Osteocyte (in vitro differentiated cells): ENCODE results near the genes CACNA2D3, ERC2, SPATA12 and ARF4.

- PRO-cap = no peak
These were observed 88.6 kb upstream of the CACNA2D3 start for GRCh38 chr3:54033634-54034303.

- PRO-cap = no peak
These were observed at the start of gene CACNA2D3 for GRCh38 chr3:54122525-54122899. TSS of gene CACNA2D3 (plus strand) at chr3:54122552.

- PRO-cap = no peak
These were observed 327.2 kb downstream of the LRTM1 start for GRCh38 chr3:54600582-54601157.

DNA sequence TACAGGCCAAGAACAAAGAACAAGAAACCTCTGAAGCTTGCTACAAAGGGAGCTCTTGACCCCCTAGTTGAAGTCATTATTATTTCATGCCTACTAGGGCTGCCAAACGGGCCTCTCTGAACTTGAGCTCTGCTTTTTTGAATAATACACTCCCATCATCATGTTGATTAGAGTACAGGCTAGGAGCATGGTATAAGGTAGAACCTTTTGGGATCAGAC, 238.3 kb upstream of the LRTM1 start:
- PRO-cap = no peak

DNA sequence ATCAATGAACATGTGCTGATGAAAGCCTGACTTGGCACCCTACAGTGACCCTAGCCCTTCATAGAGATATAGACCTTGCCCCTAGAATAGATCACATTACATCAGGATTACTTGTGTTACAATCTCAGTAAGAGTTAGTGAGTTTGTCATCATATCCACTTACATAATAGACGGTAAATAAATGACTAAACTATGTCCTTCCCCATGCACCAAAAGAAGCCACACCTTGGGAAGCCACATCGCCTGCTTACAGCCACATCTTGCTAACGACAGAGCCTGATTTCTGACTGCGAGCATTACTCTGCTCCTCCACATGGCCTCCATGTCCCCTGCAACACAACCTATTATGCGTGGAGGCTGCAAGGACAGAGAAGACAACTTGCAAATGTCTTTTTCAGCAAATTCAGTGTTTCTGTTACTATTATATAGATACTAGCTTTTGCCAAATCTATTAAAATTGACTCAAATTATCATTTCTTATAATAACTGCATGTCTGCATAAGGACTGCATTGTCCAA, 110.7 kb upstream of the WNT5A start:
- PRO-cap = no peak

DNA sequence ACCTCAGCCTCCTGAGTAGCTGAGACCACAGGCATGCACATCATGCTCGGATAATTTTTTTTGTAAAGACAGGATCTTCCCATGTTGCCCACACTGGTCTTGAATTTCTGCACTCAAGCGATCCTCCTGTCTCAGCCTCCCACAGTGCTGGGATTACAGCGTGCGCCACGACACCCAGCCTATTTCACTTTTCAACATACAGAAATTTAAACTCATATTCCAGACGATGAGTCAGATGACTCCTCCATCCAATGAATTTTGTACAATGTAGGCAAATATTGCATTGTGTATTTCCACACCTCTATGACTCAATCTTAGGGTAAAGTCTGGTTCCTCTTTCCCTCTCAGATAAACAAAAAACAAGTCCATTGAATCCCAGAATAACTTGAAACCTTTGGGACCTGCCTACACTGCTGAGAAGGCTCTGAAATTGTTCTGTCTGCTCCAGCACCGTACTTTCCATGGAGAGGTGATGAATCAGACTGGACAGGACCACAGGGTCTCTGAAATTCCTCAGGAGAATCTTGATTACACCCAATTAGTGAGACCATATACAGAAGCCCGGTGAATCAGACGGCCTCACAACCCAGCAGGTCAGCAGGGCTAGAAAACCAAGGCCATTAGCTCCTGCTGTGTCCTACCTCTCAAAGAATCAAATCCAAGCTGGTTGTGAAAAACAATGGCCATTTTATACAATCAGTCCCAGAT, 112.7 kb downstream of the ERC2 start:
- PRO-cap = no peak

GRCh38 chr3:56468044-56468914, at the start of gene ERC2:
TSS of gene ERC2 (minus strand) at chr3:56468467.
- PRO-cap = no peak

DNA sequence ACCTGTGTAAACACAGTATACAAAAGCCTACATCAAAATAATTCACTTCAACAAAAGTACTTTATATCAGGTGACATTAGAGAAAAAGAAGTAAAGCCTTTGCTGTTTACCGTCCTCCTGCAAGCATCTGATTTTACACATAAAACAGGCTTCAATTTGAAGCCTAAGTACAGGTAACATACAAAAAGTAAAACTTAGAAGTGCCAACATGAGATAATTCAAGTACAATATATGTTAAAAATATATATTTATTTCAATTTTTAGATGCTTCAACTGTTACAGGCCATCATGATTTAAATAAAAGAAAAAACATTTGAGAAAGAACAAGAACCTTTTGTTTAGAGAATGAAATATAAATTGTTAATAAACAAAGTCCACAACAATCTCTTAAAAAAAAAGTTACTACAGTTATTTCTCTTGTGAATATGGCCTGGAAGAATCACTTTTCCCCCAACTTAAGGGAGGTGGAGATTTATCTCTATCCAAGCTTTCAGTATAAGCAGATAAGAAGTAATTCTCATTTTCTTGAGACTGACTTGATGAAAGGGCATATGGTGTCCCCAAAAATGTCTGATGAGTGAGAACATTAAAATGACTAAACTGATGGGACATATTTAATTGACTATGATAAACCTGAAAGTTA, 60.3 kb downstream of the TASOR start:
- PRO-cap = no peak

- PRO-cap = no peak
These were observed 5.8 kb downstream of the ARHGEF3 start for GRCh38 chr3:56795669-56796625.

DNA sequence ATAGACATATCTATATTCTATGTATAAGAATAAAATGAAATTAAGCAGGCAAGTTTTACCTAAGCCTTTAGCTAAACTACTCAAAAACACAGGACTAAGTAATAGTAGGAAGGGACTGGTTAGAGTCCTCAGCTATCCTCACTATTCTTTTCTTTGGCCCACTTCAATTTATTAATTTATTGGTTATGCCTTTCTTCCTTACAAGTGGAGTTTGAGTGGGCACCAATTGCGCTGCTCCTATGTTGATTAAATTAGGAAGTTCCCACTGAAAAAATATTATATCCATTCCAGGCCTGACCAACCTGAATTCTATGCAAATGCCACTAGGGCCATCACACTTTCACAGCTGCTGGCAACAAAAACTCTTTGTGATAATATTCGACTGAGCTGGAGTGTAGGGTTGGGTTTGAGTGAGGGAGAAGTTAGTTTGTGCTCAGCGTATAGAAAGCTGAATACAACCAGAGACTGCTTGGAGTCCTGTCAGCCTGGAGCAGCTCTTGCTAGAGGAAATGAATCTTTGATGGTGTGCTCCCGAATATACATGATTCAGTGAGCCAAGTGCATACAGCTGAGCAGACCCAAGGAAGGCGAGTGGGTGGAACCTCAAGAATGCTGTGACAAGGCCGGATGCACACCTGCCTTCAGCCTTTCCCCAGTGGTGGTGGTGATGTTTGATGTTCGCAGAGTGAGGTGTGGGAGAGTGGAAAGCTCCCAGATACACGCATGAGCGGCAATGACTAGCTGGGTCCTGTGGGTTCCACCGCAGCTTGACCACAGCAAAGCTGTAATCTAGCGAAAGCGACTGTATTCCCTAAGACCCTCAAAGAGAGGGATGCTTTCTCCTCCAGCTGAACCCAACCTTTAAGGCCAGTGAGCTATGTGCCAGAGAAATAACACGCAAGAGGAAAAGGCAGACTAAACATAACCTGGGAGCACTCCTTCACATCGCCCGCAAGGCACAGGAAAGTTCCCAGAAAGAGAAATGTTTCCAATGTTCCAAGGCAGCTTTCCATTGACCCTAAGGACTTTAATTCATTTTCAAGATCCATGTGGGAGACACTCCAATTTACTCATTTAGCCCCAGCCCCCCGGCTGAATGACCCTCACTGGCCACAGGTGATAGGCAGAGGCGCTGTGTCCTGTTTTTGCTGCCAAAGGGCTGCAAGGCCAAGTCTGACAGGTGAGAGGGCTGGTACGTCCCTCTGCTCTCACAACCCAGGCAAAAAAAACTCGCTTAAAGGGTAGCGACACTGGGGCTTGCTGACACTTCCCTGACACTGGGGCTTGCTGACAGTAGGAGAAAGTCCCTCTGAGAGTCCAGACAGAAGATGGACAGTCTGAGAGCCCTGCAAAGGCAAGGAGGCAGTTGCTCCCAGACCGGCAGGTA, 1.2 kb downstream of the ARHGEF3 start:
- PRO-cap = no peak

DNA sequence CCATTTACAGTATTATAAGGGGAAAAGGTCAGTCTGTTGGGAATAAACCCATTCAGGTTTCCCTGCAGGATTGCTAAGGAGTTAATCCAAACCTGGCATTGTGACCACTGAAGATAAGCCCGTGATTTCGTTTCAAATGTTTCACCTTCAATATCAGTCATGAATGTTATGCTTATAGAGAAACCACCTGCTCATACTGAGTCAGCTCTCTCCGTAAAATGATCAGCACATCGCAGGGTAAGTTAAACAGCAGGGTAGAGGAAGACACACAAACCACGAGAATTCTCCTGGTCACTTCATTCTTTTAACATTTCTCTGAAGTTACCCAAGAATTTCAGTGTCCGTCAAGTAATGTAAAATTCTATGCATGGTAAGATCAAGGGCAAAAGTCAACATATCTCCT, 67.4 kb upstream of the ARHGEF3 start:
- PRO-cap = no peak

- PRO-cap = no peak
These were observed 77.6 kb upstream of the ARHGEF3 start for GRCh38 chr3:56879305-56879885.

GRCh38 chr3:57060333-57060919, at the start of gene SPATA12:
TSS of gene SPATA12 (plus strand) at chr3:57060664.
- PRO-cap = no peak

GRCh38 chr3:57252480-57252792, 24.9 kb downstream of the APPL1 start:
- PRO-cap = no peak

DNA sequence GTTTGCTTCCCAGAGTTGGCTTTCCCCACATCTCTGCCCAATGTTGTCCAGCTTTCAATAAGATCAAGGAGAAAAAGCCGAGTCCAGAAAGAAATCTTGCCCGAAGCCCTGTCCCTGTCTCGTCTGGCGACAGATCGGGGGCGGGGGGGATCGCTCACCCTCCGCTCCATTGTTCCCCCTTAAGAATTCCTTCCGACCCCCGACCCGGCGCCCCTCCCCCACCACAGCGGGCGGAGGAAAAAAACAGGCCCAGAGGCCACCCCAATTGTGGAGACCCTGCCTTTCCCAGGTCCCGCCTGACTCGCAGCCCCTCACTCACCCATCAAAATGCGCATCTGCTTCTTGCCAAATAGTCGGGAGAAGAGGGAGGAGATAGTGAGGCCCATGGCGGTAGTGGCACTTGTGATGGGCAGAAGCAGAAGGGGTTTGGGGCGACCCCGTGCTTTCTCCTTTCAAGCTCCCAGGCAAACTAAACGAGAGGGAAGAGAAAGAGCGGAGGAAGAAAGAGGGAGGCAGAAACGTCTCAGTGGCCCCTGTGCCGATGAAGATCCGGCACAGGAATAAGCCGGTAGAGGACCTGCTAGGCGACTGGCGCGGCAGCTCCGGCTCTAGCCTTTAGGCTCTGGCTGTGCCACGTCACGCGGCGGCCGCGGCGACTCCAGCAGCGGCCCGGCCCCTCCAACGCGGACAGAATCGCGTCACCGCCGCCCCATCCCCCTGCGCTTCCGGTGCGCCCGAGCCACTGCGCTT, at the start of gene ARF4:
ARF4 (minus strand) TSS at position 590 of the 750 bp plus-strand sequence.
- PRO-cap = bidirectional peak, plus-strand start outside the sequence, minus-strand start at position 590 of the sequence

DNA sequence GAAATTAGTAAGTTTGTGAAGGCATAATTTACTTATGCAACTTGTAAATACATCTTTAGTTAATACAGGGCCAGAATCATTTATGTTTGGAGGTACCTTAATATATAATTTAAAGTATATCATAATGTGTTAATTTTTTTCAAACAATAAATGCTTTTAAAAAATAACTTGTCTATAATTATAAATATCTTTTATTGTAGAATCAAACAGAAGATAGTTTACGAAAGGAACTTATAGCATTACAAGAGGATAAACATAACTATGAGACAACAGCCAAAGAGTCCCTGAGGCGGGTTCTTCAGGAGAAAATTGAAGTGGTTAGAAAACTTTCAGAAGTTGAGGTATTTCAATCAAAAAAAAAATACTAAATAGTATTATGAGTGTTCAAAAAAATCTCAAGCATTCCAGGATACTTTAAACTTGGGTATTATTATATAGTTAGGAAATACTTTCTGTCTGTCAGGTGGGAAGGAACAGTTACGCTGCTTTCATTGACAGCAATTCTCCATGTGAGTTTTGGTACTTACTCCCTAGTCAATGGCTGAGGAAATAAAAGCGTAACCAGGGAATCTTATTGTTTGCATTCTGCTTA, 104.5 kb downstream of the SLMAP start:
- PRO-cap = no peak

GRCh38 chr3:57902841-57903517, 105.2 kb upstream of the FLNB start:
- PRO-cap = no peak

GRCh38 chr3:57952186-57952927, 55.9 kb upstream of the FLNB start:
- PRO-cap = no peak

DNA sequence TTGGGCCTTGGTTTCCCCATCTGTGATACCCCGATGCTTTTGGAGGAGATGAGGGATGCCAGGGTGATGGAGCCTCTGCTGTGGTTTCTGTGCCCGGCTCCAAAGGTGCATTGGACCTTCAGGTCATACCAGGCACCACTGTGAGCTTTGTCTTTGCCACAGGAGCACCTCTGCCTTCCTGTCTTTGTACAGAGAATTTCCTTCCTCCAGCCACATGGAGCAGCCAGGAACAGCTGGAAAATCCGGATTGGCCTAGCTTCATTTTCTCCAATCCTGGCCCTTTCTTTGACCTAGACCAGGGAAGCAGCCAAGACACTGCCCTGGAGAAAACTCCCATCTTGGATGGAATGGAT, 51.7 kb upstream of the FLNB start:
- PRO-cap = no peak

- PRO-cap = no peak
These were observed 48.3 kb upstream of the FLNB start for GRCh38 chr3:57959644-57960639.